Parietal lobe (tissue), 2 donors: ENCODE measurements around a stretch of chr12.

GRCh38 chr12:115872213-115872612 is 405.3 kb downstream of the MED13L start:
- RAMPAGE, long total RNA = no peak

- RAMPAGE, long total RNA = no peak
Measured at GRCh38 chr12:115891665-115892306, 385.7 kb downstream of the MED13L start.

DNA sequence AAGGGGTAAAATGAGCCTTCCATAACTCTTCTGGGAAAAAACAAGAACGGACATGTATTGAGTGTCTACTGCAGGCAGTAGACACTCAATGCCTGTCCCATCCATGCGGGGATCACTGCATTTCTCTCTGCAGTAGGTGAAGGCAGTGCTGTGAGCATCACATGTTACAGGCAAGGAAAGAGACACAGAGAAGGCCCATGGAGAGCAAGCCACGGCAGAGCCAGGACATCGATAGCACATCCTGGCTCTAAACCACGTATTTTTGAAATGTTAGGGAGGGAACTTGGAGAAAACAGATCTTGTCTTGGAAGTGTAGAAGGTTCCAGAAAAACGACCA is 328.4 kb downstream of the MED13L start:
- RAMPAGE, long total RNA = no peak

GRCh38 chr12:116152070-116152654 is 125.3 kb downstream of the MED13L start:
- RAMPAGE, long total RNA = no peak

GRCh38 chr12:116217894-116218555 is 59.5 kb downstream of the MED13L start:
- RAMPAGE, long total RNA = no peak

- RAMPAGE, long total RNA = no peak
Measured at GRCh38 chr12:116267299-116268029, 10.0 kb downstream of the MED13L start.

- RAMPAGE, long total RNA = no peak
Measured at GRCh38 chr12:116506221-116507011, 52.8 kb upstream of the MAP1LC3B2 start.

GRCh38 chr12:116528932-116529504 is 30.2 kb upstream of the MAP1LC3B2 start:
- RAMPAGE, long total RNA = no peak

DNA sequence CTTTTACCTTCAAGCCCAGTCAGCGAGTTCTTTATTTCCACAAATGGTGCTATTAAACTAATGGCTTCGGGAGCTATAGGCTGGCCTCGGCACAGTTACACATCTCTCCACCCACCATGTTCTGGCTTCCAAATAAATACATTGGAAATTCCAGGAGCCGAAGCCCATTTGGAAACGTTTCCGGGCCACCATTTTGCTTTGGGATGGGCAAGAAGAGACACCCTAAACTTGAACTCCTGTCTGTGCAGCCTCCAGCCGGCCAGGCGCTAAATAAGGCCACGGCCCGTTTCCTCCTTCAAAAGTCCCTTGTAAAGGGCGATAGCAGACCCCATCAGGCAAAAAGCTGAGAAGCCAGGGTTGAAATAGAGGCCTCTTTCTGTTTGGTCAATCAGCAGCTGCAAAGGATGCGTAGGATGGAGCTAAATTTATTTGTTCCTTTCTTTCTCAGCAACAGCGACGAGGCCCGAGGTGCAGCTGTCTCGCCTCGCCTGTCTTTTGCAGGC is 320 bp upstream of the MAP1LC3B2 start:
- RAMPAGE, long total RNA = no peak

GRCh38 chr12:116708703-116709660 is 28.9 kb downstream of the SPRING1 start:
- RAMPAGE, long total RNA = no peak

- RAMPAGE, long total RNA = no peak
Measured at GRCh38 chr12:116855839-116856532, 25.3 kb downstream of the HRK start.

GRCh38 chr12:116860924-116861810 is 20.1 kb downstream of the HRK start:
- RAMPAGE, long total RNA = no peak

DNA sequence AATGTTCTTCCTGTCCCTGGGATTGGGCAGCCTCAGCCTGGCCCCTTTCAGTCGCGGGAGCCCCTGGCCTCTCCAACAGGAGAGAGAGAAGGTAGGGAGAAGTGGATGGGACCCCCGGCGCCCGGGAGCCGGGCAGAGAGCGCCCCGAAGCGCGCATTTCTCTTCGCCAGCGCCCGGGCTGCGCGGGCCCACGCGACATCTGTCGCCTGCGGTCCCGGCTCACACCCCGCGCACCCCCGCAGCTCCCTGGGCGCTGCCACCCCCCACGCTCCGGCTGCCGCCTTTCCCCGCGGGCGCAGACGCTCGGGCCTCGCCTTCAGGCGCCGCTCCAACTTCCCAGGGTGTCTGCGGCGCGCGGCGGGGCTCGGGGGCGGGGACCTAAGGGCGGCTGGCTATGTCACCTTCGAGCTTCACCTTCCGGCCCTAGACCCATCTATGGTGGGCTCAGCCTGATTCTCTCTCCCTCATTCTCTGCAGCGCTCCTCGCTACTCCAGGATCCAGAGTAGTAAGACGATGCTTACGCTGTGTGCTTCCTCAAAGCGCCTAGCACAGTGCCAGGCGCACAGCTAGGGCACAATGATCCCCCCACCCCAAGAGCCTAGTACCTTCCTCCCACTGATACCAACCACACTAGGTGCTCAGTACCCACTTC is 1.6 kb downstream of the HRK start:
- RAMPAGE, long total RNA = no peak

DNA sequence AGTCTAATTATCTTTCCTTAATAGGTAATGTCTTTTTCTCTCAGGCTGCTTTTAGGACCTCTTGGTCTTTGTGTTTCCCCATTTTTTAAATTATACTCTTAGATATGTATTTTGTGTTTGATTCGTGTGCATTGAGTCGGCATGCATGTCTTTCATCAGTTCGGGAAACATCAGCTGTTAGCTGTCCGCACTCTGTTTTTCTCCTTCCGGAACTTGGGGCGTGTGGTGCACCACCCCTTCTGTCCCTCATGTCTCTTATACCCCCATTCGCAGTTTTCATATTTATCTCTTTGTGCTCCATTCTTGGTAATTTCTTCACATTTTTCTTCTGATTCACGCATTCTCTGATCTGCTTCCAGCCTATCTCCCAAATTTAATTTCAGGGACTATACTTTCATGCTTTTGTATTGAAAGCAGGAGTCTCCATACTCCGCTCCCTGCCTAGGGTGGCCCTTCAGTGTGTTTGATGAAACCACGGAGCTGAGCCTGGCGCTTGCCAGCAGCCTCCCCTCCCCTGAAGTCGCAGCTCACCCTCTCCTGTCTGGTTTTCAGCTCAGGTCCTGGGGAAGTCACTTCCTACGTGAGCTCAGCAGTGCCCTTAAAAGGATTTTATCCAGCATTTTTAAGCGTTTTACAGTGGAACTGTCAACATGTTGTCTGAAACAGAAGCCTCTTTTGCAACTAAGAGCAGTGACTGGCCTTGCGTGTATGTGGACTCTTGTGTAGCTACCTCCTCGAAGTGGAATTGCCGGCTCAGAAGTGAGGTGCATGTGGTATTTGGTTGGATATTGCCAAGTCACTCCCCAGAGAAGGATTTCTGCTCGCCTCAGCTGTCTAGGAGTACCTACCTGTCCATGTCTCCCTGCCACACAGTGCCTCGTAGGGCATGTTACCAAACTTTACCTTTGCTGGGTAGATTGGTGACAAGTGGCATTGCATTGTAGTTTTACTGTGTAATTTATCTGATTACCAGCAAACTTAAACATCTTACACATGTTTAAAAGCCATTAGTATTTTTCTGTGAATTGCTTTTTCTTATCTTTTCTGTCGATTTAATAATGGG is 78.6 kb downstream of the TESC start:
- RAMPAGE, long total RNA = no peak

- RAMPAGE, long total RNA = no peak
Measured at GRCh38 chr12:117053806-117054217, 45.4 kb downstream of the TESC start.

DNA sequence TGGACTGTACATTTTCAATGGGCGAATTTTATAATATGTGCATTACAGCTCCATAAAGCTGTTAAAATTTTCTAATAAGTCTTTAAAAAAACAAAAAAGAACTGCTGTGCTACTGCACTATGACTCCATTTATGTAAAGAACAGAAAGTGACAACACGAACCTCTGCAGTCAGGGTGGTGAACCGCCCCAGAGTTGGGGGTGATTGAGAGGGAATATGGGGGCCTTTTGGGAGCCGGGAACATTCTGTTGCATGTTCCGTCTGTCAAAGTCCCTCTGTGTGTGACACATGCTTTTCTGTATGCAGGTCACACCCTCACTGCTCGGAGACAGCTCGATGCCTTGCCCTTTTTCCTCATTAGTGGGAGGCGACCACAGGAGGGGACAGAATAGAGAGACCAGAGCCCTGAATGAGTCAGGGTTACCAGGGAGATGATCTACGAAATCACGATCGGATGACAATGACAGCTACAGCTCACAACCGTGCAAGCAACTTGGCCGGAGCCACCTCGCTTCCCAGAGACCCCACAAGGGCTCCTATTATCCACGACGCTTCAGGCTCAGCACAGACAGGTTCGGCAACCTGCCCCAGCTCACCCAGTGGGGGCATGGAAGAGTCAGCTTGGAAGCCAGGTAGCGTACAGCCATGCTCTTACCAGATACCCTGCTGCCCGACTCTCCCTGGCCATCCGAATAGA is 39.0 kb downstream of the TESC start:
- RAMPAGE, long total RNA = no peak

DNA sequence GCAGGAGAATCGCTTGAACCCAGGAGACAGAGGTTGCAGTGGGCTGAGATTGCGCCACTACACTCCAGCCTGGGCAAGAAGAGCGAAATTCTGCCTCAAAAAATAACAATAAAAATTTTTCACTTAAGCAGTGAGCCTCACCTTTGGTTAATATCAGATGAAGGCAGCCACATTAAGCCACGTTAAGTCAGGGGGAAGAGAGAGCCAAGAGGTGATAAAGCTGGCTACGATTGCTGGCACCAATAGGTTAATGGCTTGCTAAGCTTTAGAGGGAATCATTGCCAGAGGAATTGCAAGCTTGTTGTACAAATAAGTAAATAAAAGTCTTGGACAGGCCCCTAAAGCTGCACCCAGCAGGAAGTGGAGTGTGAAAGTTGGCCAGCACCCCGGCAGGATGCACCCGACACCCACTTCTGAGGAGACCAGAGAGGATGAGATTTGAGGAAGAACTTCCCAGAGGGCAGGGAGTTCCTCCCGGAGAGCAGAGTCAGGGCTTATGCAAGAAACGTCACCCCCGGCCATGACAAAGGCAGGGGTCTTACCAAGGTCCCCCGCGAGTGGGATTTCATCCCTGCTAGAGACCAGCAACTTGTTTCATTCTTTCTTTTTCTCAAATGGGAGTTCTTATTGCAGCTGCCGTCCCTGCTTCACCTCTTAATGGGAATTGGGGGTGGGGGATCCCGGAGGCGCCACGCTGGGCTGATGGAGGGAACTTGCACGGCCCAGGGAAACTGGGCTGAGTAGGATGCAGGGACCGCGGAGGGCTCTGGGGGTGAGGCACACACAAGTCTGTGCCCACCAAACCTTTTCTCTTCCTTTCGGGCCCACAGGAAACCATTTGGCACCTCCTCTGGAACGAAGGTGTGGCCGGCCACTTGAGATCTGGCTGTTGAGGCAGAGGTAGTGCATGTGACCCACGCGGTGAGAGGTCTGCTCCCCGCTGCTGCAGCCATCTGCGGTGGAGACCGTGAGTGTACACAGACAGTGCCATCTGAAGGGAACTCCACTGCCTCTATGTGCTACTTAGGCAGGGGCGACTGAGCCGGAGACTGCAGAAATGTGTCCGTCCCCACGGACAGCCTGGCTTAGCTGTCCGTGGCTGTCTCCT is 41.7 kb upstream of the TESC start:
- RAMPAGE, long total RNA = no peak

- RAMPAGE, long total RNA = no peak
Measured at GRCh38 chr12:117155244-117155995, 34.9 kb downstream of the FBXO21 start.

GRCh38 chr12:117158809-117159246 is 31.4 kb downstream of the FBXO21 start:
- RAMPAGE, long total RNA = no peak

DNA sequence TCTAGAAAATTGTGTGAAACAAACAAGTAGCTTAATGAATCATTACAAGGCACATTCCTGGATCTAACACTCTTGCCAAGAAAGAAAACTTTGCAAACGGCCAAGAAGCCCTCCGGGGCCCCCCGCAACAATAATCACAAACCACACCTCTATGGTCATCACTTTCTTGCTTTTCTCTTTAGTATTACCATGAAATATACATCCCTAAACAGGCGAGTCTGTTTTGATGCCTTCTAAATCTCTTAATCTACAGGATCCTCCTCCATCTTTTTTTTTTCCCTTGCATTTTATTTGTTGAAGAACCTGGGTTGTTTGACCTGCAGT is 11.1 kb downstream of the FBXO21 start:
- RAMPAGE, long total RNA = no peak